Pericardium (tissue), 1 donor: ENCODE measurements around the genes NDST3, ANXA5 and TRPC3.

DNA sequence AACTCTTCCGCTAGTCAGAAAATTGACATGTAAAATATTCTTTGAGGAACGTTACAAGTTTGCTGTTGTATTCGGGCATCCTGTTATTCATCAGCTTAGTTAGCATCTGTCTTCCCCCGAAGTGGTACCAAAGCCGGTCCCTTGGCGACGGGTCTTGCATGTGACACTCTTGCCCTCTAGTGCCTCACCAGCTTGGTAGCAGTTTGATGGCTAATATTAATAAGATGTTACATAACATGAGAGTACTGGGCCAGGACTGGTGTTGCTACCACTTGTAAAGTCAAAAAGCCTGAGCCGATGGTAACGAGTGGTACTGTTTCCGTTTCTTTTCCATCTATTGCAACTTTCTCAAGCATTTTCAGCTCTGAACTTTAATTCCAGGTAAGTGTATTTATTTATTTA is at the start of gene NDST3:
Gene NDST3, plus strand, starts transcription at position 275 of the 402 bp plus-strand sequence.
- RRBS: no CpG with 5 or more reads among the region's 10 CpGs

DNA sequence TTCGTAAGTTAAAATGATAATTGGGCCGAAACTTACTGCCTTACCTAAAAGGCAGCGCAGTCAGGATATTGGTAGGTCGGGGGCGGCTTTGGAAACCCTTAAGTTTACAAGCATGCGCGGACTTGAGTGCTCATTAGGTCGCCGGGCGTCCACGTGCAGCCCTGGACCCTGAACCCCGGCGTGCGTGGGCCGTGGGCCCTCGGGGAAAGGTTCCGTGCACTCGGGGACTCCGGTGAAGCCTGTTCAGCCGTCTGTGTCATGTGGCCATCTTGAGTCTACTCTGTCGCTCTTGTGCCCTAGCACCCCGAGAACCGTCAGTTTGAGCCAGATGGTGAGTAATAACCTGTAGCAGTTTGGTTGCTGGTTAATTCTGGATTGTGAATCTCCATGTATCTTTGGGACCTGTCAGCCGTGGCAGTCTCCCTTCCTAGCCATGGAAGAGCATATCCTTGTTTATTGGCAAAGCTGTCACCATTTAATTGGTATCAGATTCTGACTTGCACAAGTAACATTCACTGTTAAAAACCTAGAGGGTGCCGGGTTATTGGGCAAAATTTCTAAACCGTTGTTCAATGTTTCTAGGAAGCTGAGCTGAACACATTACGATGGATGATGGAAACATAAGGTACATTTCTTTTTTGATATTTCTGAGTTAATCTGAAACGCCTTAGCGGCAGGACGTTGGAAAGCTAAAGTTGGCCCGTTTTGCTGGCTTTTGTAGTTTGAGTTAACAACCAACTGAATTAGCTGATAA is 73.8 kb downstream of the PRSS12 start:
- RRBS: 1% methylated on average over 8 of the region's 31 CpGs

- RRBS: no CpG with 5 or more reads among the region's 3 CpGs
Observed at GRCh38 chr4:118345570-118346347, 7.0 kb downstream of the PRSS12 start.

- RRBS: no CpG with 5 or more reads among the region's 4 CpGs
Observed at GRCh38 chr4:118969417-118969768, 80.7 kb downstream of the SYNPO2 start.

- RRBS: no CpG with 5 or more reads among the region's 4 CpGs
Observed at GRCh38 chr4:119046365-119046773, 89.3 kb upstream of the MYOZ2 start.

DNA sequence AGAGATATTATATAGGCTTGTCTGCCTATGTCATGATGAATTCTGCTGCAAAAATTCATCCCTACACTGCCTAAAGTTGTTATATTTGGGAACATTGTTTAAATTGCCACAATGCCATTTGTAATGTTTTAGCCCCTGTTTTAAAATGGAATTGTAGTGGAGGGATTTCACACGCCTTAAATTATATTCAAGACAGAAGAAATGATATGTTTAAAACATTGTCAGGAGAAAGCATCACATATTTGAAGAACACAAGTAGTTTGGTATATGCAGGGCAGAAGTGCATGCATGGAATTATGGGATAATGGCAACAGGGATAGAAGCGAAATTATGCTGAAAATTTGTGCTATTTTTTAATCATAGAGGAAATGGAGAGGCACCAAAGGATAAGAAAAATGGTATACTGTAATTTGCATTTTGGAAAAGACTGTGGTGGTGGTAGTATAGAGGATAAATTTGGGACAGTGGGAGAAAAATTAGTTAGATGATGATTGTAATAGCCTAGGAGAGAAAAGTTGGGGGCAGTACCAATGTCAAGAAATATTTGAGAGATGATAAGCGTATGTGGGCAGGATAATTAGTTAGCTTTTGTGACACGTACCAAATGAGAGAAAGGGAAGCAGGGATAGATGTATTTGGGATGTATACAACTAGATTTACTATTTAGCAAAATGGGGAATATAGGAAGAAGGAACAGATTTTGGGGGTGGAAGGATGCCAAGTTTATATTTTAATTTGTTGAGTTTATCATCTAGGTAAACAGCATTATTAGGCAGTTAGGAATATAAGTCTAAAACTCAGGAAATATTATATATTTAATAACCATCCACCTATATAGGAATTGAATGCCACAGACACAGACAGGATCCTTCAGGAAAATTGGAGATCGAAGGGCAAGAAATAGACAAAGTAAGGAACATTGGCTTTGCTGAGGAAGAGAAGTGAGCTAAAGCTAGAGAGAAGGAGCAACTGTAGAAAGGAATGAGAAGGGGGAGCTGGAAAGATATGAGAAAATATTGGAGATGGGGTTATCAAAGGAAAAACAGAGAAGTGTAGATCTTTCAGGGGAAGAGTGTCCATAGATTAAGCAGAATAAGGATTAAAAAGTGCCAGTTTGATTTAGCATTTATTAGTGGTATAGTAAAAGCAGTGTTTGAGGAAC is 17.0 kb downstream of the C4orf3 start:
- RRBS: no CpG with 5 or more reads among the region's 5 CpGs

DNA sequence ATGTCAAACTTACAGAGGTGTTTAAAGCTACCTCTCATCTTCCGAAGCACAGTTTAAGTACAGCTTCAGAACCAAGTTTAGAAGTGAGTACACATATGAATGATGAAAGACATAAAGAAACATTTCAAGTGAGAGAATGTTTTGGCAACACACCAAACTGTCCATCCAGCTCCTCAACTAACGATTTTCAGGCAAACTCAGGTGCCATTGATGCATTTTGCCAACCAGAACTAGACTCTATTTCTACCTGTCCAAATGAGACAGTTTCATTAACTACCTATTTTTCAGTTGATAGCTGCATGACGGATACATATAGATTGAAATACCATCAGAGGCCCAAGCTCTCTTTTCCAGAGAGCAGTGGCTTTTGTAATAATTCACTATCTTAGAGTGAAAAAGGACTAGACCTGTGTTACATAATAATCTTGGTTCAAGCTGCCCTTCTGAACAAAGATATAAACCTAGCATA is 7.6 kb downstream of the C4orf3 start:
- RRBS: no CpG with 5 or more reads among the region's 3 CpGs

DNA sequence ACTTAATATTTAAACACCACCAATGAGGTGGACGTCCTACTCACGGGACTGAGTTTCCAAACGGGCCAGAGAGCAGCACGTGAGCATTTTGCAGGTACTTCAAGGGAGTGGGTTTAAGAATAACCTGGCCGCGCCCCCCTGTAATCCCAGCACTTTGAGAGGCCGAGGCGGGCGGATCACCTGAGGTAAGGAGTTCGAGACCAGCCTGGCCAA is 467 bp upstream of the C4orf3 start:
- RRBS: no CpG with 5 or more reads among the region's 10 CpGs

GRCh38 chr4:119524980-119525722 is 103.5 kb downstream of the PDE5A start:
- RRBS: no CpG with 5 or more reads among the region's 5 CpGs

GRCh38 chr4:119939285-119939698 is 127.4 kb downstream of the MAD2L1 start:
- RRBS: no CpG with 5 or more reads among the region's 3 CpGs

DNA sequence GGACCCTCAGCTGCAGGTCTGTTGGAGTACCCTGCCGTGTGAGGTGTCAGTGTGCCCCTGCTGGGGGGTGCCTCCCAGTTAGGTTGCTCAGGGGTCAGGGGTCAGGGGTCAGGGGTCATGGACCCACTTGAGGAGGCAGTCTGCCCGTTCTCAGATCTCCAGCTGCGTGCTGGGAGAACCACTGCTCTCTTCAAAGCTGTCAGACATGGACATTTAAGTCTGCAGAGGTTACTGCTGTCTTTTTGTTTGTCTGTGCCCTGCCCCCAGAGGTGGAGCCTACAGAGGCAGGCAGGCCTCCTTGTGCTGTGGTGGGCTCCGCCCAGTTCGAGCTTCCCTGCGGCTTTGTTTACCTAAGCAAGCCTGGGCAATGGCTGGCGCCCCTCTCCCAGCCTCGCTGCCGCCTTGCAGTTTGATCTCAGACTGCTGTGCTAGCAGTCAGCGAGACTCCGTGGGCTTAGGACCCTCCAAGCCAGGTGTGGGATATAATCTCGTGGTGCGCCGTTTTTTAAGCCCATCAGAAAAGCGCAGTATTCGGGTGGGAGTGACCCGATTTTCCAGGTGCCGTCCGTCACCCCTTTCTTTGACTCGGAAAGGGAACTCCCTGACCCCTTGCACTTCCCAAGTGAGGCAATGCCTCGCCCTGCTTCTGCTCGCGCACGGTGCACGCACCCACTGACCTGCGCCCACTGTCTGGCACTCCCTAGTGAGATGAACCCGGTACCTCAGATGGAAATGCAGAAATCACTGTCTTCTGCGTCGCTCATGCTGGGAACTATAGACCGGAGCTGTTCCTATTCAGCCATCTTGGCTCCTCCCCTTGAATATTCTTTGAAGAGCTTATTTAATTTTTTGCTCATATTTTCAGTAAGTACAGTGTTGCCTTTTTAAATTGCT is 189.6 kb upstream of the MAD2L1 start:
- RRBS: no CpG with 5 or more reads among the region's 30 CpGs

GRCh38 chr4:120921890-120922497 is 532 bp downstream of the PRDM5 start:
- RRBS: 1% methylated on average over 17 of the region's 63 CpGs

DNA sequence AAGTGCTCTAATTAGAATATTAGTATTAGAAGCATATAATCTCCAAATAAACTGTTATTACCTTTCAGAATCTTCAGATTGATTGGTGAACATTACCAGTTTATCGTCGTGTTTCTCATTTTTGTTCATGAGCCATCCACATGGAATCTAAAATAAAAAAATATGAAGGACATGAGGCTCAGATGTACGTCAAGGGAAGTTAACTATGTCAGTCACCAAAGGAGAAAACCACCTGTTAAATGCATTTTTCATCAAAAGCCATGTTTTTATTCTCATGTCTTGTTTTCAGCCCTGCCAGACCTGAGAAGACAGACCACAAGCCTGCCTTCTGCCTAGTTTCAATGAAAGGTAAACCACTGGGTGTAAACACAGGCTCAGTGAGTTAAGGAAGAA is 52.2 kb upstream of the TNIP3 start:
- RRBS: no CpG with 5 or more reads among the region's 3 CpGs

DNA sequence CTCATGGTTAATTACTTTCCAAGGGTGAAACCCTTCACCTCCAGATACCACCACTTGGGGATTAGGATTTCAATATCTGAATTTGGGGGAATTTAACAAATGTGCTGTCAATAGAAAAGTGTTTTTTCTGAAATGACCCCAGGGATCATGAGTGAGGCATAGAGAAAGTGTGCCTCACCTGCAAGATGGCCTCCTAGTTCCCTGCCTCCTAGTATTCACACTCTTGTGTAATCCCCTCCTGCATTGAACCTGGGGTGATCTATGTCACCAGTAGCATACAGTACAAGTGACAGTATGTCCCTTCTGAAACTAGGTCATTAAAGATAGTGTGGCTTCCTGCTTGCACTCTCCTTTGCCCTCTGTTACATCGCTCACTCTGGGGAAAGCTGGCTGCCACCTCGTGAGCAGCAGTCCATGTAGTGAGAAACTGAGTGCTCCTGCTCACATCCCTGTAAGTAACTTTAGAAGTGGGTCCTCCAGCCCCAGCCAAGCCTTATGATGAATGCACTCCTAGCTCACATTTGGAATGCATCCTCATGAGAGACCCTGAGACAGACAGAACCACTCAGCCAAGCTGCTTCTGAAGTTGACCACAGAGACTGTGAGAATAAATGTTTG is 89.7 kb upstream of the TNIP3 start:
- RRBS: no CpG with 5 or more reads among the region's 2 CpGs

GRCh38 chr4:121696014-121697035 is at the start of gene ANXA5:
Gene ANXA5 (minus strand): TSS chr4:121696980.
- RRBS: 1% methylated on average over 44 of the region's 77 CpGs

- RRBS: no CpG with 5 or more reads among the region's 2 CpGs
Observed at GRCh38 chr4:121767338-121767729, 2.4 kb upstream of the SMIM43 start.

- RRBS: no CpG with 5 or more reads among the region's 23 CpGs
Observed at GRCh38 chr4:121951873-121952286, at the start of gene TRPC3. Gene TRPC3 (minus strand): TSS chr4:121952060.